Cardiac septum (tissue), 1 donor: ENCODE results near the gene GABRG1.

- PRO-cap = no peak
Observed at GRCh38 chr4:43846774-43847102, 601.9 kb downstream of the KCTD8 start.

DNA sequence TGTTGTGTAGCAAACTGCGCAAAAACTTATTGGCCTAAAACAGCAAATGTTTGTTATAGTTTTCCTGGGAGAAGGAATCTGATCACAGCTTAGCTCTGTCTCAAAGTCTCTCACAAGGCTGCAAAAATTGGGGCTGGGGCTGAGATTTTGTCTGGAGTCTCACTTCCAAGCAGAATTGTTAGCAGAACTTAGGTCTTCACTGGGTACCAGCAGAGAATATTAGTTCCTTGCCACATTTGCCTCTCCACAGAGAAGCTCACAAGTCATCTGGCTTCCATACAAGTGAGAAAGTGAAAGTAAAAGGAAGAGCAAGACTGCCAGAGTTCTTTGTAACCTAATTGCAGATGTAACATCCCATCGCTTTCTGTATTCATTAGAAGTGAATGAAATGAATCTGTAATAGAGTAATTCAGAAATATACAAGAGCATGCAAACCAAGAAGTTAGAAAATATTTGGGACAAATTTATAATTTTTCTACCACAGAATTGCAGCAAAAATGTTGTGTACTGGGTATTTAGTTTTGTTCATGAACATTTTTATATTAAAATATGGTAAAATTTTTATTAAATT is 624.1 kb upstream of the GNPDA2 start:
- PRO-cap = no peak

DNA sequence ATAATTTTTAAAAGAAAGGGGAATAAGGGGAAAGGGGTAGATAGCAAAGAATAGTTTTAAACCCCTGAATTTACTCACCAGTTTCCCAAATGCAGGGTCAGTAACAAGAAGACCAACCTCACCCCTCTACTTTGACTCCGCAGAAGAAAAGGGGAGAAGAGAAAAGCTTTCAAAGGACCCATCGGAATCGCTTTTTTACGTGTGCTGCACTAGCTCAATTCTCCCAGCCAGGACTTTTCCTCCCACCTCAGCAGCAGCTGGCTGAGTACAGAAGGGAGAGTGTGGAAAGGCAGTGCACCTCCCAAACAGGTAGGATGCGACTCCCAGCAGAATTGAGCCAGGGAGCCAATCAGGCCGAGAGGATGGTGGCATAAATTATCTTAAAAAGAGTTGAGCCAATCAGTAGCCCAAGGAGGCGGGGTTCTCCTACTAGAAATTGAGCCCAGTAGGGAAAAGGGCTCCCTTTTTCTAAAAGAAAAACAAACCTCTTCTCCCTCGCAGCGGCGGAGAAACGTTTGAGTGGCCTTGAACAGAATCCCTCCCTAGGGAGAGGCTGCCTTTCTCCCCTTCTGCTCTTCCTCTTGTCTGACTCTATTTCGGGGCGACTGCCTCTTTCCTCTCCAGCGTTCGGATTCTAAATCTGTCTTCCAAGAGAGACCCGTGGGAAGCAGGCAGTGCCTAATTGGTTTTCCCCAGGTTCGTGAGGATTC is at the start of gene GABRG1:
Gene GABRG1 (minus strand): TSS at position 323 of the 710 bp plus-strand sequence.
- PRO-cap = no peak

DNA sequence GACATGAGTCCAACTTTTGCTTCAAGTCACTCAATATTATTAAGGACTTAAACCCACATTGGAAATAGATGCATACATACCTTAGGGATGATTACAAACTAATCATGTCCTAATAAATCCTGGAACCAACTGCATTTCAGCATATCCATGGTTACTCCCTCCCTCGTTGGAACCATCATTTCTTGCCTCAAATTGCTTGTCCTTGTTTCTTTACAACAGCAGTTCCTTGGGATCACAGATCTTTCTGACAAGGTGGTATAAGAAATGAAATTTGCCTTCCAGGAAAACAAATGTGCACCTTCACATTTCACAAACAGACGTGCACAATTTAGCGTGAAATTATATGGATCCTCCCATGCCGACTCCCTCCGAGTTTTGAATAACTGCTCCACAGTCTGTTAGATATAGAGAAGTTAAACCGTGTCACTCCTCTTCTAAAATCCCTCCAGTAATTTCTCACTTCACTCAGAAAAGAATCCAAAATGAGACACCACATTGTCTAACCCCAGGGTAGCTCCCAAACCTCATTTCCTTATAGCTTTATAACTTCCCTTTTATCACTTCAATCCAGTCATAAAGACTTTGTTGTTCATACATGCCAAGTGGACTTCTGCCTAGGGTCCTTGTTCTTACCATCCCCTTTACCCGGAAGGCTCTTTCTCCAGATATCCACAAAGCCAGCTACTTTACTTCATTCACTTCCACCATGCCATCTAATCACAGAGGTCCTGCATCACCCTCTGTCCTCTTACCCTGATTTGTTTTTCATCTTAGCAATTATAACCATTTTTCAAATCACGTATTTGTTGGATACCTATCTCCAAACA is 156.1 kb downstream of the GABRB1 start:
- PRO-cap = no peak

GRCh38 chr4:47830910-47831702 is 6.8 kb downstream of the CORIN start:
- PRO-cap = no peak

GRCh38 chr4:48342499-48342874 is 1.2 kb downstream of the SLAIN2 start:
- PRO-cap = no peak

DNA sequence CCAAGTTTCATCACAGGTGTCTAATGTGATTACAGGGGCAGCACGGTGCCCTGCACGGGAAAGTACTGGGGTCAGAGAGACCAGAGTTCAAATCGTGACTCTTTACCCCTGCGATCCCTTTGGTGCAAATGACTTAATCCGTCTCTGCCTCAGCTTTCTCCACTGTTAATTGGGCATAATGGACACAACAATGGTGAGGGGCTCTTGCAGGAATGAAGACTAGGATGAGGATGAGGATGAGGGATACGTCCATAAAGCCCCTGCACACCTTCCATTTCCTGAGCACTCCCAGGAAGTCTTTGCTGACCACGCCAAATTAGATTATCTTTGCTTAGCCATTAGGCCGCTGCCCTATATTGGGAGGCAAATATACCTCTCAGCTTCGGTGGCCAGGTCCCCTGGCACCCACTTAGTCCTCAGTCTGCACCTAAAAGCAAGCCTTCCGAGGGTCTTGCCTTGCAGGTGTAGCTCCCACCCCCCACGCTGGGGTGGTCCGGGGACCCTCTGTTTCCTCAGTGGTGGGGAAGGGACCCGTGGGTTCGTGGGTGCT is 755 bp downstream of the OCIAD2 start:
- PRO-cap = no peak

GRCh38 chr4:49016801-49017312 is 30.8 kb downstream of the CWH43 start:
- PRO-cap = no peak

DNA sequence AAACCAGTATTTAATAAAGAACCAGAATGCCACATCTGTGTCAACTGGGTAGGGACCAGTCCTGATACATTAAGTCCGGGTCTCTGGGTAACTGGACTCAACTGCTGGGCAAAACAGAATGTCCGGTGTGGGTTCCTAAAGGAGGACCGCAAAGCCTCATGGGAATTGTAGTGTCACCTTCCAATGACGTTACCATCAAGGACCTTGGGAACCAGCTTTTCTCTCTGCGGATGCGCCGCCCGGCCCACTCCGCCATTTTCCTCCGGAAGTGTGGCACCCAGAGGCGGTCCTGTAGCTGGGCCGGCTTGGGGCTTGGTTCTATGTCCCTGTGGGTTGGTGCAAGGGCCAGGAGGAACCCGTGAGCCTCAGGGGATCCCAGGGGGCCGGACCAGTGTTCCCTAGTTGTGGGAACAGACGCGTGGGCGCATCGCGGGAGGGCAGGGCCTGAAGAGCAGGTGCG is 175.0 kb downstream of the CWH43 start:
- PRO-cap = no peak

DNA sequence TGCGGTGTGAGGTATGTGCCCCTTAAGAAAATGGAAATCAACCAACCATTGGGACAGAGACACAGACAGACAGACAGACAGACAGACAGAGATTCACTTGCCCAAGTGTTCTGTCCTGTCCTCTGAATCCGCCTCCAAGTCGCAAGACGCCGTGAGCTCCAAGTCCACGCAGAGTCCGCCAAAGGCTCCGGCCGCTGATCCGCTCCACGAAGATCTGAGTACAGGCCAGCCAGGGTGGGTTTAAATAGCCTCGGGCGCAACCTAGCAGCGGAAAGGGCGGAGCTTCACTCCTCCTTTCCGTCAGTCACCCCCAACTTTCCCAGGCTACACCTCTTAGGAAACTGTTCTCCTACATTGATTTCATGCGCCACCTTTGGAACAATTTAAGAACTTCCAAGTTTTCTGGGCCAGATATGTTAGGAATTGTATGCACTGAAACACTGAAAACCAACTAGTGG is 301.8 kb downstream of the CWH43 start:
- PRO-cap = no peak

- PRO-cap = no peak
Observed at GRCh38 chr4:51864977-51865606, 22.1 kb downstream of the DCUN1D4 start.

DNA sequence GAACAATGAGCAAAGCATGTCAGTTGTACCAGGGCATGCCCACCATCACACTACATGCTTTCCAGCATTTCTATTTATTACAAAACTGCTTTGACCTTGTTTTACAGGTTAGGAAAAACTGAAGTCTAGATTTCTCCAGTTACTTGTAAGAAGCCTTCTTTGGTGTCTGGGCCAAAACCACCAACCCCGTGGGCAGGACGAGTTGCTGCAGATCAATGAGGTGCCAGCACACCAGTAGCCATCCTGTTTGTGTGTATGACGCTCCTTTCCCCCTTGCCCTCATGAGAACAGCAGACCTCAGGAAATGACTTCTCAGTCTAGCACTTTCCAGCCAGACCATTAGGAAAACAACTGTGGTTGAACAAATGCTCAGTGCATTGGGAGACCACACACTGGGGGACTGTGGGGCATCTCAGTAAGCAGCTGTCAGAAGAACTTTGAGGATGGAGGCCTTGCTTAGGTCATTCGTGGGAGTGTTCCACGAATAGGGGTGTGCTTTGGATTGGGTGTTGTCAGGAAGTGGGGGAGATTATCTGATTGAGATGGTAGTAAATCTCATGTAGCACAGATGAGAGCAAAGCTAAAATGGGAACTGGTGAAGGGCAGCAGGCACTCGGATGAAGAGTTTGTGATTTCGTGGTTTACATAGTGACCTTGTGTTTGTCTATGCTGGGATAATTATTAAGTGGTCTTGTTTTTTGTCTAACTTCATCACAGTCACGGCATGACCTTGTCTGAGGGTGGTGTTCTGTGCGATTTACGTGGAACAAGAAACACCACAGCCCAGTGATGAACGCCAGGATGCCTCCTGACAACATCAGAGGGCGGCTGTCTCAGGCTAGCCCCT is 70.3 kb downstream of the USP46 start:
- PRO-cap = no peak

DNA sequence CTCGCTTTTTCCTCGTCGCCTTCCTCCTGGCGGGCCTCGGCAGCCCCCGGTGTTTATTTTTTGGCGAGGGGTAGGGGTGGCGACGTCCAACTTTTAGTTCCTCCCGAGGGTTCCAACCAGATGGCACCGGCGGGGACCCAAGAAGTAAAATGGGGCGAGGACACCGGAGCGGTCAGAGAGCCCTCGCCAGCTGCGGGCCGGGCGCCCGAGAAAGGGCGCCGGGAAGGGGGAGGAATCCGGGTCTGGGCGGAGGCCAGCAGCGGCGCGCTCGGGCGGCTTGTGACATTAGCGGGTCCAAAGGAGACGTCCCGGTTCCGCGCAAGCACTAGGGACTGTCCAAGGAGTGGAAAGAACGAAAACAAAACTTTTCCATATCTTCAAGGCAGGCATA is 636 bp upstream of the USP46 start:
- PRO-cap = bidirectional peak, plus-strand start at position 335 of the sequence, minus-strand start at position 151 of the sequence

DNA sequence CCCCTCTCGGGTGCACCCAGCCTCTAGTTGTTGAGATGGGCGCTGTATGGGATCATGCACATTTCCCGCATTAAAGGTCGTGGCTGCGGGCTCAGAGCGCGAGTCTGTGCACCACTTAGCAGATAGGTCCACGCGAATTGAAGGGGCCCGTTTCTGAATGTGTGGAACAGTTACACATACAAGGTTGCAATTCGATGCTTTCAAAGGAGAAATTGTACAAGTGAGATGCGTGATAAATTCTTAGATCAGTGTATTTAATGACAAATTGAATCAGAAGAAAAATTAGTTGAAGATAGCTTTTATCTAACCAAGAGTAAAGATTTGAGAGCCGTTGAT is 1.0 kb upstream of the USP46 start:
- PRO-cap = no peak

- PRO-cap = no peak
Observed at GRCh38 chr4:52662256-52662928, 3.3 kb upstream of the USP46 start.

DNA sequence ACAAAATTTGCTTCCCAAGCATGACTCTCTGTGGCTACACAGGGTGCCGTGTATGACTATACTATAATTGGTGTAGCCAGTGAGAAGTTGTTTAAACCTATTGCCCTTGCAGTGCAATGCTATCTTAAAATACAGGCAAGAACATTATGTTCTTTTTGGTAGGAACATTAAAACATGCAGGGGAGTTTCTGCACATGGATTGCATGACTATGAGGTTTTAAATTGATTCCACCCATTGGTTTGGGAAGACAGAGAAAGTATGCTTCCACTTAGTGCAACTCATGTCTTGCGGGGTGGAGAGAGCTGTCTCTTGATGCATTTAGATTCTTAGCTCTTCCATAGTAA is 39.6 kb upstream of the RASL11B start:
- PRO-cap = no peak

DNA sequence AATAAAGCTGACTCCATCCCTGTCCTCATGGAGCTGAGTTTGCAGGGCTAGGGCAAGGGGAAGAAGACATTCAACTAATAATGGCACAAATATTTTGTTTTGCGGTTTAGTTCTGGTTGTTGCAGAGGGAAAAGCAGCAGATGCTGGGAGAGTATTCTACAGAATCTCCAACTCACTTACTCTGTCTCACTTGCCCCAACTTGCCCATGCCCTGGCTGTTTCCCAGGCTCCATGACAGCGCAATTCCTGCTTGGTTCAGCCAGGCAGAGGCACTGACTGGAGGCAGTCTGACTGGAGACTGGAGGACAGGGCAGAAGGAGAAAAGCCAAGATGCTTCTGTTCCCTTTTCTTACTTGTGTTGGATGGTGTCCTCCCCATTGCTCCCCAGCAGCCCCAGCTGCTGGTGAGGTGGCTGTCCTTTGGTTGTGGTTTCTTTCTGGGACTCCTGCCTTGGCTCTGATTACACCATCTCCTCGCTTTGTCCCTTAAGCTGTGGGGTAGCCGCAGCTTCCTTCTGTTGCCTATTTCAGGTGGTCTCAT is 24.4 kb upstream of the RASL11B start:
- PRO-cap = no peak

- PRO-cap = no peak
Observed at GRCh38 chr4:52862387-52863053, 403 bp downstream of the RASL11B start.

GRCh38 chr4:52957121-52957814 is 95.2 kb downstream of the RASL11B start:
- PRO-cap = no peak

GRCh38 chr4:52996782-52997571 is 134.9 kb downstream of the RASL11B start:
- PRO-cap = no peak